Pericardium fibroblast (primary cell): Measurements from ENCODE around the gene POLR2M.

- RAMPAGE, long total RNA = no peak
Observed at GRCh38 chr15:57382233-57382726, 6.0 kb downstream of the CGNL1 start.

DNA sequence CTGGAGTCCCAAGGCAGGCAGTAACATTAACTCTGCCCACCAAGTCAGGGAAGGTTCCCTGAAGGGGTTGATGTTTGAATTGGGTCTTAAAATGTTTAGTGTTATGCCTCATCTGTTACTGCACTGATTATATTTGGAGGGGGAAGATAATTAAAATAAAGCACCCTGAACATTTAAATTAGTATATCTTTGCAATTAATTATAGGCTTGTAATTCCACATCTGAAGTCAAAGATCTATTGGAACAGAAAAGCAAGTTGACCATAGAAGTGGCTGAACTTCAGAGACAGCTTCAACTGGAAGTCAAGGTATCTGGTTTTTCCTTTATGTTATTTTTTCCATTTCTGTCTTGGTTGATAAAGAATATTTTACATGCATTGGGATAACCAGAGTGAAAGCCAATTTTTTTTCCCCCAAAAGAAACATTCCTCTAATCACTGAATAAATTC lies 75.0 kb downstream of the CGNL1 start:
- RAMPAGE, long total RNA = no peak

- RAMPAGE, long total RNA = no peak
Observed at GRCh38 chr15:57632200-57632722, 40.6 kb downstream of the MYZAP start.

DNA sequence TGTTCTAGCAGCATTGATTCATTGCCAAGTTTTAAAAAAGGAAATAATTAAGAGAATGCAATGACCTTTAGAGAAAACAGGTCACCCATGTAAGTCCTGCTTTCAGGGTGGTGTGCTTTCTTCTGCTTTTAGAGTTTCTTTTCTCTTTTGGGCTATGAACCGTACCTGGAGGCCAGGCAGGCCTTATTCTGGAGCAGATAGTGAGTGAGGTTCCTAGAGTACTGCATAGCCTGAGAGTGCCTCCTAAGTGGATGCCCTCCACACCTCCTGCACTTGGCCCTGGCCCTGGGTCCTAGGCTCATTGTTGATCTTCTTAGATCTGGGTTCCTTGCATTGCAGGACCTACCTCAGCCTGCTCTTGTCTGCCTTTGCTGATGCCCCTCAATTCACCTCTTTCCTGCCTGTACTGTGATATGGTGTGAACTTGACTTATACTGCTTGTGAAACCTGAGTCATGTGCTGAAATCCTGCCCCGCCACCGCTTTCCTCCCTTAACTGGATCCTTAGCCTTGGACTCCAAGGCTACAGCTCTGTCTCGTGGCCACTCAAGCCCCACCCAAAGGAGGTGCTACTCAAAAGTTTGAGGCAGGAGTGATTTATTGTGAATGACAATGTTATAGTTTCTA lies 55.9 kb downstream of the MYZAP start:
- RAMPAGE, long total RNA = no peak

DNA sequence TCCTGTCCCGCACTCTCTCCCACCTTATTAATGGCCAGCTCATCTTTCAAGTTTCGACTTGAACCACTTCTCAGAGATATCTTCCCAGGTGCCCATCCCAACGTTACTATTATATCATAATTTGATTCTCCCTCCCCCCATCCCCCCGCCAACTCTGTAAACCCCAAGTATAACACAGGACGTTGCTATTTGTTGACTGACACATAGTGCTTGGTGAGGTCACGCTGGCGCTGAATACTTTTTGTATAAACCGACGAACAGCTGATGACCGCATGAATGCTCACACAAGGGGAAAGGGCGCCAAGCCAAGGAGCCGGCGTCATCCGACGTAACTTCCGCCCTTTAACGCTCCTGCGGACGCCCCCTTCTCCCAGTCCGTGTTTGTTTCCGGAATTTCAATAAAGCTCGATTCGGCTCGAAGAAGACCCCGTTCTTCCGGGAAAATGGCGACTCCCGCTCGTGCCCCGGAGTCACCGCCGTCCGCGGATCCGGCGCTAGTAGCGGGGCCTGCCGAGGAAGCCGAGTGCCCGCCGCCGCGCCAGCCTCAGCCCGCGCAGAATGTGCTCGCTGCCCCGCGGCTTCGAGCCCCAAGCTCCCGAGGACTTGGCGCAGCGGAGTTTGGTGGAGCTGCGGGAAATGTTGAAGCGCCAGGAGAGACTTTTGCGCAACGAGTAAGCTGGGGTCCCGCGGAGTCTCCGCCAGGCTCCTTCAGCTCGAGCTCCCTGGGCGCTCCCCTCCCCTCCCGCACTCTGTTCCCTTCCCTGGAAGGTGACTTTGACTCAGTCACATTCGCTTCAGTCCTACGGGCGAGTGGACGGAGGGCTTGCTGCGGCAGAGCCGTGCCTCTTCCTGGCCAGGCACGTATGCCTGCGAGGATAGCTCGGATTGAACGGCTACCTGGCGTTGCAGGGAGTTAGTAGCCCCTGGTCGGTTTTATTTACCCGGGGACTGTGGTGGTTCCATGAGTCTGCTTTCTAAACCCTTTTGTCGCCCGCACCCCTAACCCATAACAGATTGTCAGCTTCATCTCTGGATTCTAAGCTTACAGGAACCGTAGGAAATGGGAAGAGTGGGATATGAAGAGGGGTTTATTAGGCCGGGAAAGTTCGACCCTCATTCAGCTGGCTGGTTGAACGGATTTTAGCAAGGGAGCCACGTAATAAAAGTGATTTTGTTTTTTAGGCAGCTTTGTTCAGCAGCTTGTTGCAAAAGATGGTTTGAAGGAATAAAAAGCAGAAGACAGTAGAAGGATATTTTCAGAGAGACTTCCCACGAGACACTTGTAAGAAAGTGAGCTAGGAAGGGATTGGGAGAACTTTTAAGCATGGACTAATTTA lies at the start of gene POLR2M:
Gene POLR2M, plus strand, starts transcription at position 430 of the 1,337 bp plus-strand sequence.
- RAMPAGE, long total RNA = start-site peak on the plus strand centred at position 432 of the sequence, 13 bp wide, 233 and 145 reads in 2 replicates

- RAMPAGE, long total RNA = no peak
Observed at GRCh38 chr15:58179631-58180221, 41.5 kb downstream of the AQP9 start.

GRCh38 chr15:58360569-58360768 lies 71.3 kb upstream of the LIPC start:
- RAMPAGE, long total RNA = no peak

- RAMPAGE, long total RNA = no peak
Observed at GRCh38 chr15:58431055-58431458, 734 bp upstream of the LIPC start.

- RAMPAGE, long total RNA = no peak
Observed at GRCh38 chr15:58459496-58460272, 27.9 kb downstream of the LIPC start.

DNA sequence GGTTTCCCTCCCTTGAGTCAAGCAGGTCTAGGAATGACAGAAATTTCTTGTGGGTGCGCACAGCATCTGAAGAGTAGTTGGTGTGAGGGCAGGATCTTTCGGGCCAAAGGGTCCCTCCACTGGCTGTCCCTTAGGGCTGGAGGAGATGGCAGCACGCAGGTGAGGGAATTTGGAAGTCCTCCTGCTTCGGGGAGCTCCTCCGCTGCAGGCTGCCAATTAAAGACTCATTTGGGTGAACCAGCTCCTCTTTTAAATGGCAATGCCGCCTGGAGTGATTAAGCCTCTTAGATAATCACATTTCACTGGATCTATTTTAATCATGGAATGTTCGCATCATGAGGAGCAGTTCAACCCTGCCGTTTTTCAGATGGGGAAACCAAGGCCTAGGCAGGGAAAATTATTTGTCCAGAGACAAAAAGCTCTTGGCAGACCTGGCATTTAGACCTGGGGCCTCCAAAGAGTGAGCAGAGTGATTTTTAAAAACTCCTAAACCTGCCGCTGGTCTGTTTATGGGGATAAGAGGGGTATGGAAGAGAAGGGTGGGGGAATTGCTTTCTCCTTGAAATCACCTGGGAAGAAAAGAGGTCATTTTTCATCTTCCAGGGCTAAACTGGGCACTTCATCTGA lies 118.0 kb downstream of the LIPC start:
- RAMPAGE, long total RNA = no peak

- RAMPAGE, long total RNA = no peak
Observed at GRCh38 chr15:58770821-58771060, 361 bp upstream of the MINDY2 start.

GRCh38 chr15:58889313-58890039 lies 44.0 kb downstream of the SLTM start:
- RAMPAGE, long total RNA = no peak

GRCh38 chr15:58913120-58913875 lies 20.2 kb downstream of the SLTM start:
- RAMPAGE, long total RNA = no peak

- RAMPAGE, long total RNA = no peak
Observed at GRCh38 chr15:59124237-59124801, 19.4 kb downstream of the CCNB2 start.

DNA sequence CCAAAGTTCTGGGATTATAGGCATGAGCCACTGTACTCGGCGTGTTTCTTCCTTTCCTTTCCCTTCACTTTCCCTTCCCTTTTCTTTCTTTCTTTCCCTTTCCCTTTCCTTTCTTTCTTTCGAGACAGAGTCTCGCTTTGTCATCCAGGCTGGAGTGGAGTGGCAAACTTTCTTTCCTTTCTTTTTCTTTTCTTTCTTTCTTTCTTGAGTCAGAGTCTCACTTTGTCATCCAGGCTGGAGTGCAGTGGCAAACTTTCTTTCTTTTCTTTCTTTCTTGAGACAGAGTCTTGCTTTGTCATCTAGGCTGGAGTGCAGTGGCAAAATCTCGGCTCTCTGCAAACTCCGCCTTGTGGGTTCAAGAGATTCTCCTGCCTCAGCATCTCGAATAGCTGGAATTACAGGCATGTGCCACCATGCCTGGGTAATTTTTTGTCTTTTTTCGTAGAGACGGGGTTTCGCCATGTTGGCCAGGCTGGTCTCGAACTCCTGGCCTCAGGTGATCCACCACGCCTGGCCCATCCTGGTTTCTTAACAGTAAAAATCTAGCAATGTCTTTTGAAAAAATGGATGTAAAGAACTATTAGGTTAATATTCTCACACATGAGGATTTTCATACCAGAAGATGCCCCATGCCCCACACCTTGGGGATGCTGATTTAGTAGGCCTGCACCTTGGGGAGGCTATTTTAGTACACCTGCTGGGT lies 17.2 kb upstream of the LDHAL6B start:
- RAMPAGE, long total RNA = no peak

GRCh38 chr15:59232444-59232877 lies 25.8 kb downstream of the LDHAL6B start:
- RAMPAGE, long total RNA = no peak

- RAMPAGE, long total RNA = no peak
Observed at GRCh38 chr15:59333023-59333486, 39.6 kb downstream of the MYO1E start.

- RAMPAGE, long total RNA = no peak
Observed at GRCh38 chr15:59537416-59537715, 74.2 kb upstream of the GCNT3 start.

GRCh38 chr15:59549635-59550168 lies 61.9 kb upstream of the GCNT3 start:
- RAMPAGE, long total RNA = no peak

- RAMPAGE, long total RNA = no peak
Observed at GRCh38 chr15:59616191-59616984, 4.8 kb downstream of the GCNT3 start.